HT1080 (cell line): ENCODE measurements around the gene TMC1.

DNA sequence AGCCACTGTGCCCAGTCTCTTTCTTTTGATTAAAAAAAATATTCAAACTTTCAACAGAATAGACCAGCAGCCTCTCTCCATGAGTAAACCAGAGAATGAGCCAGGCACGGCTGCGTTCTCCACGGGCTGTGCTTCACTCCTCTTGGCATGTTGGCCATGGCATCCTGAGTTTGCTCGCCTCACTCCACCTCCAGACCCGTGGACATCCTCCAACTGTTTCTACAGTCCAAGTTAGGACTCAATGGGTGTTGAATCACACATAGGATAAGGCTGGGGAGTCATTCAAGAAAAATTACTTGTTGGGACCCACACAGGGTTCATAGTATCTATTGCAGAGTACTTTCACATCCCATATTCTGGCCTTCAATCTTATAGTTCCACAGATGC, 20.0 kb upstream of the GDA start:
RAMPAGE:
- cytosol, long total RNA: no peak
- long total RNA: no peak
- nucleus, long total RNA: no peak

GRCh38 chr9:72168873-72169572, 19.8 kb downstream of the GDA start:
RAMPAGE:
- cytosol, long total RNA: no peak
- long total RNA: no peak
- nucleus, long total RNA: no peak

DNA sequence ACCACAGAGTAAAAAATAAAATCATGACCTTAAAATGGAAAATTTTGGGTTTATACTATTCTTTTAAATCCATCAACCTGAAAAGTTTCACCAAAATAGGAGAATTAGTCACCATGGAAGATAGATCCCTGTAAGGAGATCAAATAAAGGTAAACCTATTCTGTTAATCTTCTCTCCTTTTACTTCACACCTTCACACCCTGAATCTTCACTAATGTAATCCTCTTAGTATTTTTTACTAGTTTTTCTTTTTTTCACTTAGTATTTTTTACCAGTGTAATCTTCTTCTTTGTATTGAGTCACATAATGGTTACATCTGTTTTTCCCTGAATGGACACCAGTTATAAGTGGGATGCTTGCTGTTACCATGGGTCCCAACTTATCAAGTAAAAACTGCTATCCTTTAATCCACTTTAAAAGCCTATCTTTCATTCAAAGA, 15.2 kb downstream of the ZFAND5 start:
RAMPAGE:
- cytosol, long total RNA: no peak
- long total RNA: no peak
- nucleus, long total RNA: no peak

GRCh38 chr9:72355305-72355763, 9.7 kb downstream of the ZFAND5 start:
RAMPAGE:
- cytosol, long total RNA: no peak
- long total RNA: no peak
- nucleus, long total RNA: no peak

DNA sequence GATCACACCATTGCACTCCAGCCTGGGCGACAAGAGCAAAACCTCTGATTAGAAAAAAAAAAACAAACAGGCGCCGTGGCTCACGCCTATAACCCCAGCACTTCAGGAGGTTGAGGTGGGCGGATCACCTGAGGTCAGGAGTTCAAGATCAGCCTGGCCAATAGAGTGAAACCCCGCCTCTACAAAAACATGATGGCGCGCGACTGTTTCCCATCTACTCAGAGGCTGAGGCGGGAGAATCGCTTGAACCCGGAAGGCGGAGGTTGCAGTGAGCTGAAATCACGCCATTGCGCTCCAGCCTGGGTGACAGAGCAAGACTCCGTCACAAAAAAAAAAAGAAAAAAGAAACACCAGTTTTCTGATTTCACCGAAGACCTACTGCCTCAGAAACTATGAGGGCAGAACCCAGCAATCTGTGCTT, at the start of gene TMC1:
Gene TMC1, plus strand, starts transcription at position 192 of the 421 bp plus-strand sequence.
RAMPAGE:
- cytosol, long total RNA: no peak
- long total RNA: no peak
- nucleus, long total RNA: no peak

GRCh38 chr9:72577066-72578165, 56.0 kb downstream of the TMC1 start:
RAMPAGE:
- cytosol, long total RNA: no peak
- long total RNA: no peak
- nucleus, long total RNA: no peak

GRCh38 chr9:72579225-72579737, 57.9 kb downstream of the TMC1 start:
RAMPAGE:
- cytosol, long total RNA: no peak
- long total RNA: no peak
- nucleus, long total RNA: no peak

GRCh38 chr9:72950912-72951389, 1.9 kb downstream of the ALDH1A1 start:
RAMPAGE:
- cytosol, long total RNA: no peak
- long total RNA: no peak
- nucleus, long total RNA: no peak

DNA sequence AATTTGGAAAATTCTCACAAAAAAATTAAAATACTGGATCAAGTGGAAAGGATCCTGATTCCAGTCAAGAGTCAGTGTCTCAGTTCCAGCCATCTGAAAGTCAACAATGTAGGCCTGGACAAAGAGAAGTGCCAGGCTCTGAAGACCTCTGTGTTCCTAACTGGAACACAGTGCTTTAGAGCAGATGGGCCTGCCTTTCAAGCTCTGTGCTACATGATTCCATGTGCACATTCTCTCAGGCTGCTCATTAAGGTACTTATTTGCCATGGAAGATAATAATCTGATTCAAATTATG, 30.2 kb upstream of the ALDH1A1 start:
RAMPAGE:
- cytosol, long total RNA: no peak
- long total RNA: no peak
- nucleus, long total RNA: no peak

RAMPAGE:
- cytosol, long total RNA: no peak
- long total RNA: no peak
- nucleus, long total RNA: no peak
Measured at GRCh38 chr9:72998574-72999148, 45.8 kb upstream of the ALDH1A1 start.

RAMPAGE:
- cytosol, long total RNA: no peak
- long total RNA: no peak
- nucleus, long total RNA: no peak
Measured at GRCh38 chr9:73543704-73544243, 392.1 kb downstream of the ANXA1 start.

GRCh38 chr9:76026842-76027320, 136.4 kb downstream of the PCSK5 start:
RAMPAGE:
- cytosol, long total RNA: no peak
- long total RNA: no peak
- nucleus, long total RNA: no peak

DNA sequence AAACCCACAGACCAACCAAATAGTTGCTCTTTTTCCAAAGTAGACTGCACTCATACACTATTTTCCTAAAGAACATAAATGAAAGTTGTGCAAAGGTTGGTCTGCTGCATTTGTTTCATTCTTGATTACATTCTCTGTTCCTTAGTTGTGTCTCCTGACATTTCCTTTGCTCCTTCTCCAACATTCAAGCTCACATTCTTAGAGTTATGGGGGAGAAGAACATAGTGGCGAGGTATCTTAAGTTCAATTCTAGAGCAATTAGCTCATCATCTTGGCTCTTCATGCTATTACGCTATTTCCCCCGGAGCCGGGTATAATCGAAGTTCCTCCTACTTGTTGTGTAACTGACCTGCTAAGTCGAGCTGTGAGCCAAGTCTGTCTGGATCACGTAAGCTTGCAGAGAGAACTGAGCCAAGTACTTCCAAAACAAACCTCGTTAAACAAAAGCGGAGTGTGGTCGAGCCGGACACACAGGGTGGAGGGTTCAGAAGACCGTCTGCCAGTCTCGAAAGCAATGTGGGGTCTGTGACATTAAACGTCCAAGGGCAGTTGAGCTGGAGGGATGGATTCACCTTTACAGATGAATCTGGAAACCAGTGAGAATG, 138.2 kb downstream of the RFK start:
RAMPAGE:
- cytosol, long total RNA: no peak
- long total RNA: no peak
- nucleus, long total RNA: no peak

GRCh38 chr9:76456029-76456726, 2.8 kb upstream of the GCNT1 start:
RAMPAGE:
- cytosol, long total RNA: no peak
- long total RNA: no peak
- nucleus, long total RNA: no peak

RAMPAGE:
- cytosol, long total RNA: no peak
- long total RNA: no peak
- nucleus, long total RNA: no peak
Measured at GRCh38 chr9:76571165-76571682, 112.2 kb downstream of the GCNT1 start.

DNA sequence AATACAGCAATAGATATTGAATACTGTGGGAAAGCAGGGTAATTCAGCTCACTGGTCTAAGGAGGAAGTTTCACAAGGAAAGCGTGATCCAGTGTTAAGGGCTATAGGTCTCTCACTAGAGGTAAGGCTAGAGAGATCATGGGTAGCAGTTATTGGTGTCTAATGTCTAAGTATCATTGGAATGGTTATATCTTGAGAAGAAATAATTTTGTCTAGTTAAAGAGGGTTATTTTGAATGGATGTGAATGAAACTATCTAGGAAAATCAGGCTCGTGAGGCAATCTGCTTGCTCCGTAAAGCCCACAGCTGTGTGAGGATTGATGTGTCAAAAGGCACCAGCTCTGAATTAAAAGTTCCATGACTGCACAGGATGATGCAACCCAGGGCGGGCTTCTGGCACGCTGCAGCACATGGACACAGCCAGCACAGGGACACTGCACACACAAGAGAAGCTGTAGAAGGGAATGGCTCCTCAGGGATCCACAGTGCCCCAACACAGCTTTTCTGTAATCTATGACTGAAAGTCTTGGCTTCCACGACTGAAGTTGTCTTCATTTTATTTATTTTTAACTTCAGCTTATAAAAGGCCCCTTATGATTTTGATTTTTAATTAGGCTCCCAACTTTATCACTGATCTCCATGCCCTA, 150.9 kb downstream of the GCNT1 start:
RAMPAGE:
- cytosol, long total RNA: no peak
- long total RNA: no peak
- nucleus, long total RNA: no peak

GRCh38 chr9:76887179-76887849, 18.6 kb downstream of the PRUNE2 start:
RAMPAGE:
- cytosol, long total RNA: no peak
- long total RNA: no peak
- nucleus, long total RNA: no peak

DNA sequence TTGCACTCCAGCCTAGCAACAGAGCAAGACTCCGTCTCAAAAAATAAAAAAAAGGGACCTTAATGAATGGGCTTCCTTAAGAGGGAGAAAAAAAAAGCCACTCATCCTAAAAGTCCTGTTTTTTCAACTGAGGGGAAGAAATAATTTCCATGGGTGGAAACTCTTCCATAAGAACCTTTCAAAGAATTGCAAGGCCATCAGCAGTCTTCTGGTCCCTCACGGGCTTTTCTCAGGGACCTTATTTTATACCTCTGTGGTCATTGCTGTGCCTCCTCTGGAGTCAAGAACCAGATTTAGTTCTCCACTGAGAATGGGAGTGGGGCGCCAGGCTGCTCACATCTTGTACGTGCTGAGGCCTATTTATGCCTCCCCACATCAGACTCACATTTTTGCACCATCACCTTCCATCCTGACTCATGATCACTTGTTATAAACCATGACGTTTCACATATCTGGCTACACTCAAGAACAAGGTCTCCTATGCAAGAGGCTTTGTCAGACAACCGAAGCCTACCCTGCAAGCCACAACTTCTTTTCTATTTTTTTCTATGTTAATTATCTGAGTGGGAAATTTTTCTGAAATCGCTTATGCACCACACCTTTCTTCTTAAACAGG, 10.8 kb downstream of the PRUNE2 start:
RAMPAGE:
- cytosol, long total RNA: no peak
- long total RNA: no peak
- nucleus, long total RNA: no peak

DNA sequence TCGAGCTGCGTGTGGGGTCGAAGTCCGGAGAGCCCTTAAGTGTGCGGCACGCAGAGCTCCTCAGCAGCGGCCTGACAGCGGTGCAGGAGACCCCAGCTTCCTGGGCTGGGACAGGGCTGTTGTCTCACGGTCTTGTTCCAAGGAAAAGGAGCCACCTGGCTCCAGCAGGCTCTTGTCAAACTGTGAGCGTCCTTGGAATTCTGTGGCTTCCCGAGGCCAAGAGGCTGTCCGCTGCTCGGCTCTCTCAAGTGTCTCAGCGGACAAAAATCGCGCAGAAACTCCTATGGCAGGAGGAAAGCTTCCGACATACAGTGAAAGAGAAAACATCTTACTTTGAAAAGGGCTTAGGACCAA, 2.7 kb upstream of the FOXB2 start:
RAMPAGE:
- cytosol, long total RNA: no peak
- long total RNA: no peak
- nucleus, long total RNA: no peak

RAMPAGE:
- cytosol, long total RNA: no peak
- long total RNA: no peak
- nucleus, long total RNA: no peak
Measured at GRCh38 chr9:77018254-77019405, 825 bp upstream of the FOXB2 start.